Temporal lobe (tissue), 2 donors: ENCODE measurements around a stretch of chr2.

DNA sequence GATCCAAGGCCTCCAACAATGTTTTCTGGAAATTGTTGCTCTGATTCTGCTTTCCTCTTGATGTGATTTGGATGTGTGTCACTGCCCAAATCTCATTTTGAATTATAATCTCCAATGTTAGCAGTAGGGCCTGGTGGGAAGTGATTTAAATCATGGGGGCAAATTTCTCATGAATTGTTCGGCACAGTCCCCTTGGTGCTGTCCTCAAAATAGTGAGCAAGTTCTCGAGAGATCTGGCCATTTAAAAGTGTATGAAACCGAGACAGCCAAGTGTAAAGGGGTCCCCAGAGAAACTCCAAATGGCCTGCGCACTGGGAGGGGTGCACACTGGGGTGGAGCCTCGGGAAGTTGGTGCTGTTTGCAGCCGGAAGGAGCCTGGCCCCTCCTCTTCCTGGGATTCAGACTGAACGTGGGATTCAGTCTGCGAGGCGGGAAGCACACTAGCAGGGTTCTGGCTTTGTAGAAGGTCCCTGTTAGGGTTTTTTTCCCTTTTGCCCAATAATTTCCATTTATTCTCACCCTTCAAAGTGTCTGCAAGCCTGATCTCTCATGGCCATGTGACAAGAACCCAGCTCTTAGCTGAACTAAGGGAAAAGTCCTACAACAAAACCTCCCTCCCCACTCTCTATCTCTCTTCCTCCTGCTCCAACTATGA lies 48.8 kb downstream of the RABL2A start:
- RAMPAGE, long total RNA, result no peak

DNA sequence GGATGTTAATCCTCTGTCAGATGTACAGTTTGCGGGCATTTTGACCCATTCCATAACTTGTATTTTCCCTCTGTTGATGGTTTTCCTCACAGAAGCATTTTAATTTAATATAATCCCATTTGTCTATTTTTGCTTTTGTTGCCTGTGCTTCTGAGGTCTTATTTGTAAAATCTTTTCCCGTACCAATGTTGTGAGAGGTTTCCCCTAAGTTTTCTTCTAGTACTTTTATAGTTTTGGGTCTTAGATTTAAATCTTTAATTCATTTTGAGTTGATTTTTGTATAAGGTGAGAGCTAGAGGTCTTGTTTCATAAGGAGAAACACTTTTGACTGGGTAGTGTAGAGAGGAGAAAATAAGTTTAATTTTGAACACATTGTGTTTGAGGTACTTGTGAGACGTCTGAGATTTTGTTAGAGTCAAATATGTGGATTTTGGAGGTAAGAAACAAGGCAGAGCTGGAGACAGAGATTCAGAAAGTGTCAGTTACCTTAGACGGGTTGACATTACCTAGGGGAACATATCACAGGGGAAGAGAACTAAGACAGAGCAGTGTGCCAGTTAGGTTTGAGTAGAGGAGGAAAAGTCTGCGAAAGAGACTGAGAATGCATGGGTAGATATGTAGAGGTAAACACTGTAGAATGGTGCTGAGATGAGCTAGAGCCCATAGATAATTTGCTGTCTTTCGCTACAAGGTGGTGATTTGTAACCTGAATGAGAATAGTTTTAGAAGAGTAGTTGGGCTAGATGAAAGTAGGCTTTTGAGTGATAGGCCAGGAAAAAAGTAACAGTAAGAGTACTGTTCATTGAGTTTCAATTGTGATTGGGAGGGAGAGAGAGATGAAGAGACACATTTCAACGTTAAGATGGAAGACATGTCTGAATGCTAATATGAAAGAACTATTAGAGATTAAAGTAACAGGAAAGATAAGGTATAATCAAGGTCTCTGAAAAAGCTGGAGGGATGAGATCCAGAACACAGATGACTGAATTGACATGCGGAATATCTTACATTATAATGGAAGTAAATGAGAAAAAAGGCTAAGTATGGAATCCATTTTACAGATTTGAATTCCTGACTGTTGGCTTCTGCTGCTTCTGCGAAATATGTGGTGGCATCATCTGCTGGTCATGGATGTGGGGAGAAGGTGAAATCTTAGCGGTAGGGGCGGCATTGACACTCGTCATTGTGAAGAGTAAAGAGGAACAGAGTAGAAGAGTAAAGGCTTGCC lies 31.9 kb downstream of the ACTR3 start:
- RAMPAGE, long total RNA, result no peak

DNA sequence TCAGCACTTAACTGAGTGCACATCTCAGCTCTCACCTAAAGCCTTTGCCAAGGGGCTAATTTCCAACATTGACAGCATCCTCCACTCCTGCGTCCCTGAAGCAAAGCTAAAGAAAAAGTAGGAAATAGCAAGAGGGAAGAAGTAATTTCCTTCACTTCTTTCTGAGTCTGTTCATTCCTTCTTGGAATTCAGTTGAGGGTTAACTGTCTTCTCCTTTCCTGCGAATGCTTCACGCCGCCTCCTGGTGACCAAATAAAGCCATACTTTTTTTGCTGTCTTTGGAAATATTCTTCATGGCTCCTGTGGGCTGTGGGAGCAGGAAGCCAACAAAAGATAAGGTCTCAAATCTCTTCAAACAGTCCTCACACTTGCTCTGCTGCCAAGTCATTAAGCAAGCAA lies 100.8 kb downstream of the DPP10 start:
- RAMPAGE, long total RNA, result no peak

- RAMPAGE, long total RNA, result no peak
Observed at GRCh38 chr2:115360698-115361058, 918.2 kb downstream of the DPP10 start.

DNA sequence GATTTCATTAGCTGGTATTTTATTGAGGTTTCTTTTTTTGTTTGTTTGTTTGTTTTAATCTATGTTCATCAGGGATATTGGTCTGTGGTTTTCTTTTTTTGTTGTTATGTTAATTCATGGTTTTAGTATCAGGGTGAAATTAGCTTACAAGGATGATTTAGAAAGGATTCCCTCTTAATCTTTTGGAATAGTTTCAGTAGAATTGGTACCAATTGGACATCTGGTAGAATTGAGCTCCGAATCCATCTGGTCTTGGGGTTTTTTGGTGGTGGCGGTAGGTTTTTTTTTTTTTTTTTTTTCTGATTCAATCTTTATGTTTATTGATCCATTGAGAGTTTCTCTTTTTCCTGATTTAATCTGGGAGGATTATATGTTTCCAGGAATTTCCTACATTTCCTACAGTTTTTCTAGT lies 1538.2 kb downstream of the DPP10 start:
- RAMPAGE, long total RNA, result no peak

DNA sequence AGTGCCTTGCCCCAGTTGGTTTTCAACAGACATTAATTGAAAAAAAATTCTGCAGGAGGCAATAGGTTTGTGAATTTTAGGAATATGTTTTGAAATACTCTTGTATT lies 929 bp downstream of the DDX18 start:
- RAMPAGE, long total RNA, result no peak

DNA sequence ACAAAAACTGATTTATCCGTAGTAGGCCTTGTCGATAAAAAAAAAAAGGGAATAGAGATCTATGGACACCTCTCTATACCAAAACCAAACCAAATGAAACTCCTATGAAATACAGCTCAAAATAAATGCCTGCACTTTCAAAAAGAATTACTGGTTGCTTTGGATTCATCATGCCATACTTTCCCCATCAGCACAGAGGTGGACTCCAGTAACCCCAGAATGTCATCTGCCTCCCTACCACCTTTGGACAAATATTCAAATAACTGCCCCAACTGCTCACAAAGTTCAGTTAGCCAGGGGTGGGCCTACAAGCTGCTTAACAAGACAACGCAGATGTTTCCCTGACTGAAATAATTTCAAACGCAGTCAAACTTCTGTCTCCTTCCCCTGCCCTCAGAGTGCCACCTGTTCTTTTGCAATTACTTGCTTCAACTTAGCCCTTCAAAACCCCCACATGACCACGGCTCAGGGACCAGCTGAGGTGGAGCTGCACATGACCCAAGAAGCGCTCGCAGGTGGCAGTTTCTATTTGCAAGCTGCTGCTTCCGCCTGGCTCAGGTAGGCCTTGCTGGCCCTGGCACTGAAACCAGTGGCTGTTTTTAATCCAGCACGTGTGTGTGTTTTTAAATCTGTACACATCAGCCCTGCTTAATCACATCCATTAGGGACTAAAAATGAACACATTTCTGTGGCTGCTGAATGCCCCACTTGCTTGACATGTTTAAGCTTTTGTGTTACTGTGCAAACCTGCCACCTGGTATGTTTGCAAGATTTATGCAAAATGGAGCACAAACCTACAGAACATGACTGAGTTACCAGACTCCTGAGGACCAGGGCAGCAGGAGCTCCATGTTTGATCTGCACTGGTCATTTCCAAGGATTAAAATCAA lies 95.3 kb downstream of the CCDC93 start:
- RAMPAGE, long total RNA, result no peak

GRCh38 chr2:118186050-118186825 lies 98.0 kb downstream of the INSIG2 start:
- RAMPAGE, long total RNA, result no peak

DNA sequence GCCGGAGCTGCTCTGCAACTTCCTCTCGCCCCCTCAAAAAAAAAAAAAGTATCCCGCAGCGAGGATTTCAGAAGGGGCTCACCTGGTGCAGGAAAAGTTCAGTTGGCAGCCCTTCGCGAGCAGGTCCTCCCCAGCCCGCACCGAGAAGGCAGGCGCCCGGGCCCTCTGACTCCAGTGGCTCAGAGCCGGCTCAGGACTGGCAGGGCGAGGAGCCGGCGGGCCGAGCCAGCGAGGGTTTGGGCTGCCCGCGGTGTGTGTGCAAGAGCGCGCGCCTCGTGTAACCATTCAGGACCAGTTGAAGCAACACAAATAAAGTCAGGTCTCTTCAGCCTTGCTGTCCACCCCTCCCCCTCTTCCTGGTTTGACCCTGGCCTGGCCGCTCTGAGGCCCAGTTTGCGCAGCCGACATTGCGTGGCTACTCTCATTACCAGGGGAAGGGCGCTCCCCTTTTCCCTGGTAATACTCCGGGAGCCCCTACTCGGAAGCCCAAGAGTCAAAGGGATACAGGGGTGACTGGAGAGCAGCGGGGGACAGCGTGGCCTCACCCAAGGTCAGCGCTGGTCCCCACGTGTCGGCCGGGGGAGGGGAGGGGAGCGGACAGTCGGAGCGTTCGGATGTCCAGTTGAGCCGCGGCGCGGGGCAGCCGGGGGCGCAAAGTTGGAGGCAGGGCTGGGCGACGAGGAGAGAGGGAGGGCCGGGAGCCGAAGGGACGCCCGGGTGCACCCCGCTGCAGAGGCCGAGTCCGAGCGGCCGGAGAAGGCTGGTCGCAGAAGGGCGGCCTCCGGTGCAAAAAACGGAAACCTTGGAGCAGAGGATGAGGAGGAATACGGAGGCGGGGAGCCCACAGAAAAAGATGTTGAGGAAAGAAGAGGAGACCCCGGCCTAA lies 12.3 kb downstream of the EN1 start:
- RAMPAGE, long total RNA, result no peak

DNA sequence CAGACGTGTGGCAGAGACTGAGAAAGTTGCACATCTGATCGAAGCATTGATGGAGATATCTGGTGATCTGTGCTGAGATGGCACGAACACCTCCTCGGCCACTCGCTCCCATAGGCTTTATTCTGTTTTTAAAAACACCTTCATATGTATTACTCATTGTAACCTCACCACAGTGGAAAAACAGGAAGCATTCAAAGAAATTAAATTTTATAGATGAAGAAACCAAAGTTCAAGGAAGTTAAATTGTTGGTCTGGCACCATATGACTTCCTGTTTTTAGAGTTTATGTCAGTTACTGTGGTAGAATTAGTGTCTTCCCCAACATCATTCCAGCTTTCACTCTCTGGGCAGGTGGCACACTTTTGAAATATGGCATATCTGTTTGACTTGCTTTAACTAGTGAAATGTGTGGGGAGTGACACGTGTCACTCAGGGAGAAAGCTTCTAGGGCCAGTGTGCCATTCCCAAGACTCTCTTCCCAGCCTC lies 39.2 kb upstream of the MARCO start:
- RAMPAGE, long total RNA, result no peak

- RAMPAGE, long total RNA, result no peak
Observed at GRCh38 chr2:118970058-118970449, 28.1 kb downstream of the MARCO start.

GRCh38 chr2:118973348-118973941 lies 31.5 kb downstream of the MARCO start:
- RAMPAGE, long total RNA, result no peak

DNA sequence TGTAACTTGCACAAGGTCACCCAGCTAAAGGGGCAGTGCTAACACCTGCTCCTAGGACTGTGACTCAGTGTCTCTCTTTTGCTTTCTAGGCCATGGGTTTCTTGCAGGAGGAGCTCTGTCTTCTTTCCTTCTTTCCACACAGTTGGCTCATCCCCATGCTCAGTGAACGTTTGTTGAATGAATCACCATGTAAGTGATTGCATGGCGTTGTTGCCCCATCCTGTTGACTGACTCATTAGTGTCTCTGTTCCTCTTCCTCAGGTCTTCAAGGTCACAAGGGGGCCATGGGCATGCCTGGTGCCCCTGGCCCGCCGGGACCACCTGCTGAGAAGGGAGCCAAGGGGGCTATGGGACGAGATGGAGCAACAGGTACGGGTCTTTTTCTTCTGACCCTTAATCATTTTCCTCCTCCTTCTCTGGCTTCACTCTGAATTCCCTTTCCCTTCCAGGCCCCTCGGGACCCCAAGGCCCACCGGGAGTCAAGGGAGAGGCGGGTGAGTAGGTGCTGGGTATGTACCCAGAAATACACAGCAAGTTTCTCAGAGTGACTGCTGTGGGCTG lies 32.2 kb downstream of the MARCO start:
- RAMPAGE, long total RNA, result no peak

GRCh38 chr2:119263645-119264322 lies 40.1 kb downstream of the STEAP3 start:
- RAMPAGE, long total RNA, result no peak

DNA sequence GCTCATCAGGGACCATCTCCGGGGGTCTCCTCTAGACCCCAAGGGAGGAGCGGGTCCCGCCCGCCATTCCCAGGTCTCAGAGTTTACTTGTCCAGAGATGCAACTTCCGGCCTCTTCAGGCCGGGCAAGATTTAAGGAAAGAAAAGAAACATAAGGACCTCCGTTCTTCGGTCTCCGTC lies 240 bp downstream of the C2orf76 start:
- RAMPAGE, long total RNA, result no peak

DNA sequence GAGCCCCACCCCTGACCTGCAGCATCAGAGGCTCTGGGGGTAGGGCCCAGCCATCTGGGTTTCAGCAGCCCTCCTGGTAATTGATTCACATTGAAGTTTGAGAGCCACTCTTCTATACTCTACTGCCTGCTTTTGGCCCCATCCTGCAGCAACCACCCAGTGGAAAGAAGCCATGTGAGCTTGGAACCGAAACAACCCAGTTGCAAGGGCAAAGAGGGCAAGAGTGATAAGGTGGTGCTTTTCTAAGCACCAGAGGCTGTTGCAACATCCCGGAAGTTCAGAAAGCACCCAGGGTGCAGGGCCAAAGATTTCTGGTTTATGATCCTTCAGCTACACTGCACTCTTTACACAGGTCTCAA lies 29.1 kb upstream of the TMEM37 start:
- RAMPAGE, long total RNA, result no peak

DNA sequence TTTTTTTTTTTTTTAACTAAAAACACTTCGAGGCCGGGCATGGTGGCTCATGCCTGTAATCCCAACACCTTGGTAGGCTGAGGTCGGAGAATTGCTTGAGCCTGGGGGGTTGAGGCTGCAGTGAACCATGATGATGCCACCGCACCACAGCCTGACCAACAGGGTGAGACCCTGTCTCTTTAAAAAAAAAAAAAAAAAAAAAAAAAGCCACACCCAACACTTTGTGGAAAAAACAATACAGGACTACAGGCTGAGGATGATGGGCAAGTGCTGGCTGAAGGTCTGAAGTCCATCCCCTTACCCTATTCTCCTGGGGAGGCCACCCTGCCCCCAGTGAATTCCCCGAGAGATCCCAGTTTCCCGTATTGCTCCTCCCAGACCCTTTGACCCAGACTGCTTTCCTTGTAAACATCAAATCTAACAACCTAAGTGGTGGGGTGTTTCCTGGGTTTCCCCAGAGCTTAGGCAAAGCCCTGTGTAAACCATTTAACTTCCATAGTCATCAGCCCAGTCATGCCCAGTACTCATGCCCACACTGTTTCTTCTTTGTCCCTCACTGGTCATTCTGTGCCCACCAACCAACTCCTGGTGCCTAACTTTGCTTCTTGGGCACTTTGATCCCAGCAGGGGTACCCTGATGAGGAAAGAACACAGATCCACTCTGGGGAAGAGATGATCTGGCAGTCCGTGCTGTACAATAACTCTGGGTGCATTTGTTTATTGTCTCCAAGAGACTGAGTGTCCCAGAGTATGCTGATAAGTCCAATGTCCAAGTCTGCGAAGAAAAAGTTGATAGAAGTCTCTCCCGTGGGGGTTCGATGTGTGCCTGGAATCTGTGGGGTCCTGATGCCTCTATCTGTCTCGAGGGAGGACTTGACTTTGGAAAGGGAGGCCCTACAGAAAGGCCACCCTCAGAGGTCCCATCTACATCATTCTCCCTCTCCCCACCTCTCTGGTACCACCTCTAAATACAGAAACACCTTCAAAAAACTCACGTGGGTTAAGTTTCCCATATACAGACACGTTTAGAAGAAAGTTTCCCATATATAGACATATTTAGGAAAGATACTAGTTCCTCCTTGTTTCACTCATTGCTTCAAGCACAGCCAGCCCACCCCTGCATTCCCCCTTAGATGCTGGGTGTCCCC lies 5.7 kb upstream of the TMEM37 start:
- RAMPAGE, long total RNA, result no peak

- RAMPAGE, long total RNA, result no peak
Observed at GRCh38 chr2:119490665-119491325, 33.5 kb downstream of the SCTR start.

GRCh38 chr2:119699179-119699900 lies 20.3 kb downstream of the TMEM177 start:
- RAMPAGE, long total RNA, result no peak

DNA sequence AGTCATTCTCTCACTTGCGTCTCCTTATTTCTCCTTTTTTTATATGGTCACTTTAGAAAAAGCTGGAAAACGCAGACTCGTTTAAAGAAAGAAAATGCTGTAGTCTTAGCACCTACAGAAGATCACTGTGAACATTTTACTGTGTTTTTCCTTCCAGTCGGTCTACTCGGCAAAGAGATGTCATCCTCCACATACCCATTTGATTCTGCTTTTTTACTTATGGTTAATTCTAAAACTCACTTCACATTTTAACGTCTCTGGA lies 5.1 kb upstream of the TMEM185B start:
- RAMPAGE, long total RNA, result no peak